ENCODE data around the genes NUP43, RAET1E, IYD and PLEKHG1.

DNA sequence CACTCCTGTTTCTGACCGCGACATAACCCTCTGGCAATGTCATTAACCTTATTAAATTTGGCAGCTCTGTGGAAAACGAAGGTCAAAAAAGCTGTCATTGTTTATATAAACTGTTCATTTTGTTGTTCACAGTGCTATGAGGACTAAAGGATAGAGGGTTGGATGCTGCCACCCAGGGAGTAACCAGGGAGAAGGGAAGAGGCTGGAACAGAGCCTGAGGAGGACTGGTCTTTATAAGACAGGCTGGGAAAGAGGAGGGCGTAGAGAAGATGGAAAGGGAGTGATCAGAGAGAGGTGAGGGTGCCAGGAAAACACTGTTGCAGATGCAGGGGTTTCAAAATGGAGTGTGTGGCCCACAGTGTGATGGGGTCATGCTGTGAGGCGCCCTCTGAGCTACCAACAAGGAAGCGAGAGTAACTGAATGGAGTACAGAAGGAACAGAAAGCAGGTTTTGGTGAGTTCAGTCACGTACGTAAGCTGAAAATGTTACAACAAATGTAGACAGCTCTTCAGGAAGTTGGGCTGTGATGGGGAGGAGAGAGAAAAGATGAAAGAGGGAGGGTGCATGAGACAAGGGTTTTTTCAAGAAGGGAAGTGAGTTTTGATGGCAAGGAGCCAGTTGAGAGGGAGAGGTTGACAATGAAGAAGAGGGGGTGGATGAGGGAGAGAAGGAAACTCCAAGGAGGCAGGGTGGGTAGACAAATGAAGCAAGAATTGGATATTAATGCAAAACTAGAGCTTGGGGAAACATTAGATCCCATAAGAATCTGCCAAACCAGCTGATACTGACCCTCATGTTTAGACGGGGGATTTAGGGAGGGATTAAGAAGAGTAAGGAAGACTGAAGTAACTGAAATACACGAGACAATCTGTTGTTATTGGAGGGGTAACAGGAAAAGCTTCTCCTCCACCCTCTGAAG, 251.5 kb upstream of the TAB2 start:
- PRO-cap, result no peak

GRCh38 chr6:149169916-149170231, 147.6 kb upstream of the TAB2 start:
- PRO-cap, result no peak

DNA sequence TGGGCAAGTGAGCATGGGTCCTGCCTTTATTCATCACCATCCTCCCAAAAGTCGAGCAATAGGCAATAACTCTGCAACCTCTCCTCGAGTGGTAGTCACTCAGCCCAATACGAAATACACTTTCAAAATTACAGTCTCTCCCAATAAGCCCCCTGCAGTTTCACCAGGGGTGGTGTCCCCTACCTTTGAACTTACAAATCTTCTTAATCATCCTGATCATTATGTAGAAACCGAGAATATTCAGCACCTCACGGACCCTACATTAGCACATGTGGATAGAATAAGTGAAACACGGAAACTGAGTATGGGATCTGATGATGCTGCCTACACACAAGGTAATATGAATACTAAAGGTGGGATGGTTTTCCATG, 20.9 kb upstream of the SUMO4 start:
- PRO-cap, result no peak

DNA sequence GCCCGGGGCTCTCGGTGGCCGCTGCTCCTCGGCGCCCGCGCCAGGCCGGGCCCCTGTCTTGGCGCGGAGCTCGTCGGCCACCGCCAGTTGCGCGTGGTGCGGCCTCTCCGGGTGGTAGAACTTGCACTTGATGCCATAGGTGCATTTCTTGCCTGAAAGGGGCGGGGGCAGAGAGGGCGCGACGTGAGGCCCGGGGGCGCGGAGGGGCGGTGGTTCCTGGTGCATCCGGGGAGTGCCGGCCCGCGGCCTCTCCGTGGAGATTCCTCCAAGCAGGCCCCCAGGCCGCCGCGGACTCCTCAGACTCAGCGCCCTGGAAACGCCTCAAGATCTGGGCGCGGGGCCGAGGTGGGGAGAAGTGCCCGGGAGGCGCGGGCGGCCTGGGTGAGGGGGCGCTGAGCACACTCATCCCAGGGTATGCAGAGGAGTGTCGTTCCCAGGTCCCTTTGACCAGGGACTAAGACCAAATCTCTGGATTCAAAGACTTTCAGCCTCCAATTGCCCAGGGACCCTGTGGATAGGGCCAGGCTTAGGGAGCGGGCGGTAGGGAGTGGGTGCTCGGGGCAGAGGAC, 33.4 kb downstream of the ZC3H12D start:
- PRO-cap, result bidirectional peak, plus-strand start at position 258 of the sequence, minus-strand start at position 89 of the sequence

GRCh38 chr6:149593765-149594871, 27.9 kb downstream of the GINM1 start:
- PRO-cap, result no peak

DNA sequence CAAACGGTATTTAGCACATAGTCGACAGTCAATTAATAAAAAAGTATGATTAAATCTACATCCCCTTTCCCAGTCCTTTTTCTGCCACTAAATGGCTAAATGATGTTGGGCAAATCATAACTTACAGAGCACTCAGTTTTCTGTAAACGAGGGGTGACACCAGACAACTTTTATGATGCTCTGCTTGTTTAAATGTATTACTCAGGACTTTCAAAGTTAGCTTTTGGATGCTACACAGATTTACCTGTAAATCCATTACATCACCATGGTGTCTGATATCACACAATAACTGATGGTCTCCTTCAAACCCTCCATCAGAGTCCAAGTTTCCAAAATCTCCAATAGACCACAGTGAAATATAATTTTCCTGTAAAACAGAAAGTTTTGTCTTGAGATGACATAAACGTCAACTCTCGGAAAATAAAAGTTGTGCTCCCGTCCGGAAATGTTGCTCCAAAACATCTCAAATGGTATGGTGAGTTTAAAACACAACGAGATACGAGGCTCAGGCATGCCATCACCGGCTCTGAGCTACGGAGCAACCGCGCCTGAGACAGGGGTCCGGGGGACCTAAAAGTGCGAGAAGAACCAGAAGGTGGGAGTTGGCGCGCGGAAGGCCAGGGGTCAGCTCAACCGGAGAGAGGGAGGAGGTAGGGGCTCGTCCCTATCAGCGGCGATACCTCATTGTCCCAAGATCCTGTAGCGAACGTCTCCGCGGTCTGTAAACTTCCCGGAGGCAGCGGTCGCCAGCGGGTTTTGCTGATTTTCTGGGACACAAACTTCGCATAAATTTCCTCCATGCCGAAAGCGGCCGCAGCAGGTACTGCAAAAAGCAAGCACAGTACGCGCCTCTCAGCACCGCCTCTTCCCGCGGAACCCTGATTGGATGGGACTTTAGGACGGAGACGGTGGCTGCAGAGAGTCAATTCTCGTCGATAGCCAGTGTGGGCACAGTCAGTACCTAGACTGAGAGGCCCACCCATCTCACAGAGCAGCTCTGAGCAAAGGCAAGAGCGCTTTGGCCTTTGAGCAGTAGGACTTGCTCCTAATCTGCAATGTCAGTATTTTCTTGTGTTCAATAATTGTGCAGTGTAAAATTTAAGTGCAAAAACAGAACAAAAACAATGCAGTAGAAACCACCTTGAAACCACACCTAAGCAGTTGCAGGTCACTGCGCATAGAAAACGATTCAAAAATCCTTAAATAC, at the start of gene NUP43:
Gene NUP43 (minus strand): TSS at position 834 of the 1,207 bp plus-strand sequence.
- PRO-cap, result bidirectional peak, plus-strand start at position 897 of the sequence, minus-strand start at position 825 of the sequence

- PRO-cap, result no peak
These were observed 44.4 kb downstream of the LRP11 start for GRCh38 chr6:149819548-149820340.

DNA sequence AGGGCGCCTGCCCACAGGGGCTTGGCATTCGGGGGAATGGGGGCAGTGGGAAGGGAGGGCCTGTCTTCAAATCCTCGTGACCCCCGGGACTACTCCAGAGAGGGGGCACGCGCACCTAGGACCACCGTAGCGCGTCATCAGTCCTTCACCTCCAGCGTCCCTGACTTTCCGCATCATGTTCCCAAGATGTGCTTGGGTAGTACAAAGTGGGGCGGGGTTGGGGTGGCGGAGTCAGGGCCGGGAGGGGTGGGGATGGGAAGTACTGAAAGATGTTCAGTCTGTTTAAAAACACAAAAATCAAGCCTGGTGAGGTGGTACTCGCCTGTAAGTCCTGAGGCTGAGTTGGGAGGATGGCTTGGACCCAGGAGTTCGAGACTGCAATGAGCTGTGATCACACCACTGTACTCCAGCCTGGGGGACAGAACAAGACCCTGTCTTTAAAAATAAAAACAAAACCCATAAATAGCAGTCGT, 440 bp upstream of the LRP11 start:
- PRO-cap, result no peak

DNA sequence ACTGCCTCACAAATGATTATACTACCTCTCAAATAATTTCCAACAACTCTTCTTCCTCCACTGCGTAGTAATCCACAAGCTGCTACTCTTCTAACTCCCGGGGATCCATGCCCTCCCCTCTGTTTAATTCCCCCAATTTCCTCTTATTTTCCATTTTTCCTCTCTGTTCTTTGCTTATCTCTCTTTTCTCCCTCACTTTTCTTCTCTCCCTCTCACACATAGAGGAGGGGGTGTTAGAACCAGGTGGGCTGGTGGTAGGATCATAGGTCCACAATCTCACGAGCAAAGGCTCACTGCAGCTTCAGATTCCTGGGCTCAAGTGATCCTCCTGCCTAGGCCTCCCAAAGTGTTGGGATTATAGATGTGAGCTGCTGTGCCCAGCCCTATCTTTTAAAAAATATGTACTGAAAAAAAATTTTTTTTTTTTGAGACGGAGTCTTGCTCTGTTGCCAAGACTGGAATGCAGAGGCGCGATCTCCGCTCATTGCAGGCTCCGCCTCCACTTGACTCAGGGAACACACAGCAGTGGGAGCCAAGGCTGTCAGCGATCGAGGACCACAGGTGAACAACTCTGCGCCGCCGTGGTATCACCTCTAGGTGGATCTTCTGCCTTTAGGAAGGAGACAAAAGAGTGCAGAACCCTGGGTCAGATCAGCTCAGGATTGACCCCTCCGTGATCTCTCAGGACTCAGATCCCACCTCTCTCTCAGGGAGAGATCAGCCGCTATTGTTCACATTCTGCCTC, 13.8 kb downstream of the RAET1E start:
- PRO-cap, result no peak

- PRO-cap, result no peak
These were observed at the start of gene RAET1E for GRCh38 chr6:149897924-149898404. Gene RAET1E, minus strand, starts transcription at chr6:149898113.

GRCh38 chr6:150079590-150080012, 10.7 kb upstream of the ULBP3 start:
- PRO-cap, result no peak

DNA sequence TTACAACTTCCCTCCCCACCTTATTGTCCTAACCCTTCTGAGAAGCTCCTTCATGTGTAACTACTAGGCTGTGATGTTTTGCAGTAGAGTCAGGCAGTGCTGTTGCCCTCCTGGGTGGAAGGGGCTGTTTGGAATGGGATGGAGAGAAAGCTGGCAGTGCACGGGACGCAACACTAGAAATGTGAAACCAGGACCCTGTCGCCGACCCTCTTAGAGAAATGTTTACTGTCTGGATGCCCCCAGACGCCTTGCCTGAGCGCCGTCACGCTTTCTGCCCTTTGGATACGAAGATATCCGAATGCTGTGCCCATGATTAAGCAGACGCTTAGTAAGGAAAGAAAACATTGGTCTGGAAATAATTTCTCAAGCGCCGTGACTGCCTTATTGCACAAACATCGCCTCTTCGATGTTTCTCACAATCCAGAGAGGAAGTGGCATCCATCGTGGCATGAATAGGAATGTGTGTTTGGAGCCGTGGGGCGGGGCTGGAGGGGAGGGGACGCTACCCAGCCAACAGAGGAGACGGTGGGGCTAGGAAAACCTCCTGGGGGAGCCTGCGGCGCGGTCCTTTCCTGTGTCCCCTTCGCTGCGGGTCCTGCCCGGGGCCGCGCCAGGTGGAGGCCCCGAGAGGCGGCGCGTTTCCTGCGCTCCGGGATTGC, 636 bp upstream of the PPP1R14C start:
- PRO-cap, result no peak

GRCh38 chr6:150368433-150369163, at the start of gene IYD:
Gene IYD, plus strand, starts transcription at chr6:150369012.
- PRO-cap, result bidirectional peak, plus-strand start at chr6:150369020, minus-strand start at chr6:150368838

DNA sequence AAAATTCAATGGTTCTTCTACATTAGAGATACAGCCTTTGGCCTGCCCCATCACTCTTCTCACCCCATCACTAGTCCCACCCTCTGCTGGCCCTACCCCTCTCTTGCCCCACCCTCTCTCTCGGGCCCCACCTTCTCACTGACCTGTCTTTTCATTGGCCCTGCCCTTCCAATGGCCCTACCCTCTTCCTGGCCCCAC, 107.3 kb upstream of the PLEKHG1 start:
- PRO-cap, result no peak

DNA sequence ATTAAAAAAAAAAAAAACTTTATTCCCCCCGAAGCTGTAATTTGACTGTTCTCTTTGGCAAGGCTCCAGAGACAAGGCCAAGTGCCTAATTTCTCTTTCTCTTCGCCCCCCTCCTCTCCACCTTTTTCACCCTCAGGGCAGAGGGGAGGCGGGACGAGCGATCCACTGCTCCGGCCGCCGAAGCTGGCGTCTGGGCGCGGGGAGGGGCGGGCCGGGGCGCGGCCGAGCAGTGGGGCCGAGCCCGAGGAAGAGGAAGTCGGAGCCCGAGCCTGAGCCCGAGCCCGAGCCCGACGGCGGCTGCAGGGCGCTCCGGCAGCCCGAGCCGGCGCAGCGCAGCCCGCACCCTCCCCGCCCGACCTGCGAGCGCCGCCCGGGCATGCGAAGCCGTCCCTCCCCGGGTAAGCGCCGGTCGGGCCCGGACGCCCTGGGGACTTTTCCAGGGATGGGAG, at the start of gene PLEKHG1:
Gene PLEKHG1 (plus strand): TSS at position 266 of the 449 bp plus-strand sequence.
- PRO-cap, result bidirectional peak, plus-strand start at position 287 of the sequence, minus-strand start at position 185 of the sequence

GRCh38 chr6:150622814-150624029, 23.5 kb downstream of the PLEKHG1 start:
- PRO-cap, result no peak

GRCh38 chr6:150685849-150686420, 86.2 kb downstream of the PLEKHG1 start:
- PRO-cap, result no peak

GRCh38 chr6:150756158-150756393, 109.4 kb upstream of the MTHFD1L start:
- PRO-cap, result no peak

DNA sequence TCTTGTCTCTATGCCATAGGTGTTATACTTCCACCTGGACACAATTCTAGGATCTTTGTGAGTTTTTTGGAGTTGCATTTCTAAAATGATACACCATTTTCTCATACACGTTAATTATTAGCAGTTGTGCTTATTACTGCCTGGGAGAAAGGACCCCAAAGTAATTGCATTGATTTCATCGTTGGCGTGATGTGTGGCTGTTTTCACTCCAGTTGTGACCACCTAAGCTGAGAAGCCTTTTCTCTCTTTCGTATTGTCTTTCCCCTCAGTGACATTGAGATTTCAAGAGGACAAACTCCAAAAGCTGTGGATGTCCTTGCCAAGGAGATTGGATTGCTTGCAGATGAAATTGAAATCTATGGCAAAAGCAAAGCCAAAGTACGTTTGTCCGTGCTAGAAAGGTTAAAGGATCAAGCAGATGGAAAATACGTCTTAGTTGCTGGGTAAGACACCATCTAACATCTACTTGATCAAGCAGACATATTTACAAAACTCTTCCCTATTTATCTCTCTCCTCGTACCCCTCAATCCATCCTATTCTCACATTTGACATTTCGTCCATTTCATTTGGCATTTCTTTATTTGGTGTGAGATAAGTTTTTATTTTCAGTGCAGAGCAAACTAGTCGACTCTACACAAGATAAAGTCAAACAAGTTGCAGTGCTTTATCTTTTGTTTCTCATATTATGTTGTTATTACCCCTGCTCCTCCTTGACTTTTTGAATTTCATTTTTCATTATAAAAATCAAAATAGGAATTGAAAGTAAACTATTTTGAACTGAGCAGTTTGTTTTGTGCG, 60.5 kb downstream of the MTHFD1L start:
- PRO-cap, result no peak

DNA sequence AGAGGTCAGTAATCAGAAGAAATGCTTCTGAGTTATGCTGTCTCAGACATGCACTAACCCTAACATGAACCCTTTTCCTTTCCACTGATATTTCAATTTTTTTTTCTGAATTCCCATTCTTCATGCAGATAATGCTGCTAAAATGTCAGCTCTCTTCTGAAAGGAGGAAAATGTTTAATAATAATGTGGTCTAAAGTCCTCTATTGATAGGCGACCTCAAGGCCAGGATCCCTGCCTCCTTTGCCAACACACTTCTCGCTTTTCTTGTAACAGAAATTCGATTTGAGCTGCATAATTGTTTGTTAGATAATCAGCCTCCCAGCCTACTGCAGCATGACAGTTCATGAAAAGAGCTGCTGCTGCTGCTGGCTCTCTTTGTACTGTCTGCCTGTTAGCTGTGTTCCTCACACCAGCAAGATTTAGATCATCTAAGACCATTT, 153.9 kb downstream of the MTHFD1L start:
- PRO-cap, result no peak

Measured in ileum (tissue), 1 donor.